SJCRH30 (cell line): ENCODE measurements around a stretch of chr7.

DNA sequence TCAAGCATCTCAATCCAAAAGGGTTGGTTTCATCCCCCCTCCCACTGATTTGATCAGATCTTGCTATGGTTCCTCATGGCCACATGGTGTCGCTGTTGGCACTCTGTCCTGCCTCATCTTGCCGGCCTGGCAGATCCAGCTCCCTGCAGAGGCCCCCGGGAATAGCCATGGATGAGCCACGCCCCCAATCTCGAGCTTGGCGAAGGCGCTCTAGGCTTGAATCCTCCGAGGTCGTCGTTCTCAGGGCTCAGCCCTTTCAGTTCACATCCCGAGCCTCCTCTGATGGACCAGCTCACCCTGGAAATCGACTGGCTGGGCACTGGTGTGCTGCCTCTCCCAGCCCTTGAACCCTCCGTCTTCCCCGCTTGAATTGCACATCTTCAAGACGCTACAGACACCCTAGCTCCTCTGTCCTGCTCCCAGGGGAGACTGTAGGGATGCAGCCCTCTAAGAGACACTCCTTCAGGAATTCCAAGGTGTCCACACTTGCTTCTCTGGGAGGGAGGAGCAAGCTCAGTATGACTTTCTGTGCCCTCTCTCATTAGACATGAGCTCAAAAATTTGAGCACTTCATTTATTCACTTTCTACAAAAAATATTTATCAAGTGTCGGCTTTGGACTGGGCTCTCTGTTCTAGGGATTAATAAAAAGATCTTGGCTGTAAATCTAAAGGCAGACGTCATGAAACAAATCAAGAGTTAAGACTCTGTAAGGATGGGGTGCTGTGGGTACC is 348.7 kb downstream of the SPDYE21 start:
- RAMPAGE, long total RNA: no peak

- RAMPAGE, long total RNA: no peak
Observed at GRCh38 chr7:68422384-68422710, 1145.6 kb downstream of the SPDYE21 start.

DNA sequence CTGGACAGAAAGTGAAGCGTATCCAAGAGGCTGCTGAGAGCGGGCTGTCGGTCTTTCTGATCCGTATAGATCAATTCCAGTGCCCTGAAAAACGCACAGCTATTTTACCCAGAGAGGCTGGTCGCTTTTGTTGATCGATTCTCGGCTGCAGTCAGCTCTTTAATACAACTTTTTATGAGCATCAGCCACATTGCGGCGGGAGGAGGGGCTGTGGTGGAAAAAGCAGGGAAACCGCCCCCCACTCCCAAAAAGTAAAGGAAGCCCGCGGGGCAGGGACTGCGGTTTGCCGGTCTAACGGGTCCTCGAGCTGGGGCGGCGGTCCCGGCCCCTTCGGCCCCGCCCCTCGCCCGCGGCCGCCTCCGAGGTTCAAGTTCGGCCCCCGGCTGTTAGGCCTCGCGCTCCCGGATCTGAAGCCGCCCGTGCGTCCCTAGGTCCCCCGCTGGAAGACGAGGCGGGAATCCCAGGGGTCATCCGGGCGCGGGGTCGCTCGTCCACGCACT is 1.1 kb upstream of the AUTS2 start:
- RAMPAGE, long total RNA: no peak

DNA sequence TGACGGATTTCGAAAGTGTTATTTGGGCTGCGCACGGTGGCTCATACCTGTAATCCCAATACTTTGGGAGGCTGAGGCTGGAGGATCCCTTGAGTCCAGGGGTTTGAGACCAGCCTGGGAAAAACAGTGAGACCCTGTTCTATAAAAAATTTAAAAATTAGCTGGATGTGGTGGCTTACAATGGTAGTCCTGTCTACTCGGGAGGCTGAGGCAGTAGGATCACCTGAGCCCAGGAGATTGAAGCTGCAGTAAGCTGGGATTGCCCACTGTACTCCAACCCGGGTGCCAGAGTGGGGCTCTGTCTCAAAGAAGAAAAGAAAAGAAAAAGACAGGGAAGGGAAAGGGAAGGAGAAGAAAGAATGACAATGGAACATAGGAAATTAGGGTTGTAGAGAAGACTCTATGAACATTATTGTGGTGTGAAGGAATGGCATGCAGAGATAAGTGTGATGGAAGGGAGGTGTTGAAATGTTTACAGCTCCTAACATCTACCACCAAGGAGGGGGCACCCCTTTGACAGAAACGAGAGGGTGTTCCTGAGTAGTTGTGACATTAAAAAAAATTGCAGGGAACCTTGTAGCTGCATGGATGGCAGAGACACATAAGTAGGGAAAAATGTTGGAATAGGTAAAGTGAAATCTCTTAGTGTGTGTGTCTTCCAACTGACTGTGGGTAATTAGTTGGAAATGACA is 27.4 kb downstream of the AUTS2 start:
- RAMPAGE, long total RNA: no peak

DNA sequence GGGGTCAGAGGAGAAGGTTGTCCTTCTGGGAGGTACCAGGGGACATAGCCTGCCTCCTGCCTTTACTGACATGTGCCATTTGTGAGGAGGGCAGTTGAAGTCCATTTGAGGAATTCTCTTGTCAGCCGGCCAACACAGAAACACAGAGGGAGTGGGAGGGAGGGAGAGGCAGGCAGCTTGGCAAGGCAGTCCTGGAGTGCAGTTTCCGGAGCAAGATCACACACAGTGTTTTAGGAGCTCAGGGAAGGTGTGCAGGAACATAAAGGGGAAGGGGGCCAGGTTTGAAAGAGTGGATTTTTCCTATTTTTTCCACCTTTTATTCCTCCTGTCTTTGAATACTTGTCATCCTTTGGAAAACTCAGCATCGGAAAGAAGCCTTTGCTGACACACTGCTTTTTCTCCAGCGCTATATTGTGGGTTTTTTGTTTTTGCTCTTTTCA is 369.0 kb downstream of the AUTS2 start:
- RAMPAGE, long total RNA: no peak

GRCh38 chr7:70506139-70506338 is 625.9 kb upstream of the GALNT17 start:
- RAMPAGE, long total RNA: no peak

GRCh38 chr7:70590294-70590865 is 541.6 kb upstream of the GALNT17 start:
- RAMPAGE, long total RNA: no peak

DNA sequence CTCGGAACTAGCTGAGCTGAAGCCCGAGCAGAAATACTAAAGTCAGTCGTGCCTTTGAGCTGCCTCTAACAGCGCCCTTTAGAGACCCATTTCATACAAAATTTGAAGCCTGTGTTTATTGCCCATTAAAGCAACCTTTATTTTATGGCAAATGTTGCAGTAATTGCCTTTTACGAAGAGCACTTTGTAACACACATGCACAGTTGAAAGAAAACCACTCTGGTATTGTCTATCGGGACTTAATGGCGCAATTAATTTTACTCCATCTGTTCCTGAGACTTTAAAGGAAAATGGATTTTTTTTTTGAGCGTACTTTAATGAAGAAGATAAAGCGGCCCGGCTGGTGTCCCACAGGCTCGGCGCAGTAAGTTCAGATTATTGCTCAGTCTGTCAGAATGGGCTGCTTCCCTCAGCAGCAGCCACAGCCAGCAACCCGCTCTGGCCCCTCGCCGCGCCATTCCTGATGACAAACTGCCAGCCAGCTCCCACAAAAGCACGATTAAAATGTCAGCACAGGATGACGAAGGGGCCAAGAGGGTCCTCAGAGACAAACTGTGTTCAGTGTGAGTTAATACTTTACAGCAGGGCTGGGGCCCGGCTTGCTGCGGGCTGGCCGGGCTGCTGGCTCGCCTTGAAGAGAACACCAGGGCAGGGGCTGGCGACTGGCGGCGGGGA is 501.1 kb upstream of the GALNT17 start:
- RAMPAGE, long total RNA: no peak

GRCh38 chr7:70810640-70811130 is 321.3 kb upstream of the GALNT17 start:
- RAMPAGE, long total RNA: no peak

- RAMPAGE, long total RNA: no peak
Observed at GRCh38 chr7:71221463-71221856, 89.5 kb downstream of the GALNT17 start.

DNA sequence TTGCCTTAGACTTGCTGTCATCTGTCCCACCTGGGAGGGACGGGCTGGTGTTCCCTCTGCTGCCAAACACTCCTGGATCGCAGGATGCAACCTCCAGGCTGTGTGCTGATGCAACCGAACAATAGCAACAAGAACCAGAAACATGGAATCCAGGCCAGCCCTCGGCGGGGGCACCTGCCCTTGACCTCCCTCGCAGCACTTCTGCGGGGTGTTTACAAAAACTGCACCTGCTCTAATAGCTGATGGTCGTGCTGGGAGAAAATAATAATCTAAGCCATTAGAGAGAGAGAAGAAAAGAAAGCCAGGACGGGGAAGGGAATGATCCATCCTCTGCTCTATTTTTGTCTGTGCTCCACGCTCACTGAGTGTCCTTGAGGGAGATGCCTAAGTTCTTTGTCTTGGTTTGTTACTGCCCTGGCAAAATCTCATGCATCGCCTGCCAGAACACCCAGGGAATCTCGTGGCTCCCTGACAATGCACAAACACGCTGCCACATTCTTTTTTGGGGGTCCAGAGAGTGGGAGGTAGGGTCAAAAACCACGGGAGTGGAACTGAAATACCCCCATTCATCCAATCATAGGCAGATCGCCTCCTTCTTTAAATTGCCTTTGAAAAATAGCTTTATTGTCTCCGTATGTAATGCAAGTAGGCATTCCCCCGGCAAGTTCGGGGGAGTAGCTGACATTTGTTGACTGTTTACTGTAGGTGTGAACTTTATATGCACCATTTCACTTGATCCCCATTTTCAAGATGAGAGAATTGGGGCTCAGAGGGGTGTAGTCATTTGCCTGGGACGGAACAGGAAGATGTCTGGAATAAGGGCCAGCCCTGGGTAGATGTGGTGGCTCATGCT is 104.8 kb downstream of the GALNT17 start:
- RAMPAGE, long total RNA: no peak

GRCh38 chr7:71630391-71630865 is 498.5 kb downstream of the GALNT17 start:
- RAMPAGE, long total RNA: no peak

DNA sequence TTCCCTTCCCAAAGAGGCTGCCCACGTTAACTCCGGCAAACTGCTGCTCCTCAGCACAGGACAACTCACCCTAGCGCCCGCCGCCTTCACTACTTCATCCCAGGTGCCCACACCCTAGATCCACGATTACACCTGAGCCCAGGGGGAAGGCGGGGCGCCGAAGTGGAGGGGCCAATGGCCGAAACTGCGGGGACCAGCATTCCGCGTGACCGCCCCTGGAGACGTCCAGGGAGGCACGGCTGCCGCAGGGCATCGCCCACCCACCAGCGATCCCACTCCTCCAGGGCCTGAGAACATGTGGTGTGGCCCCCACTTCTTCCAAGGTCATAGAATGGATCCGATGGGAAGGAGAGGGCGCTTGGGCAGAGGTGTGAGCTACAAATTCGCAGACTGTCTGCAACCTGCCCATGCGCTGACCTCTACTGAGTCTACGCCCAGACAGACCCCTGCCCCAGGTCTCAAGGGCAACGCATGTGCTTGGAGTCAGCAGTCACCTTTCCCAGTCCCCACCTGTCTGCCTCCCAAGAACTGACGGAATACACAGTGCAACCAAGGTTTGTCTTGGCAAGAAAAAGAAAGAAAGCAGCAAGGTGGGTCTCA is 74.5 kb downstream of the CALN1 start:
- RAMPAGE, long total RNA: no peak

- RAMPAGE, long total RNA: no peak
Observed at GRCh38 chr7:72838251-72838885, 10.4 kb upstream of the TYW1B start.

- RAMPAGE, long total RNA: no peak
Observed at GRCh38 chr7:72914974-72915609, 9.8 kb upstream of the POM121 start.

GRCh38 chr7:73005346-73006494 is 23.8 kb downstream of the SPDYE8 start:
- RAMPAGE, long total RNA: no peak

DNA sequence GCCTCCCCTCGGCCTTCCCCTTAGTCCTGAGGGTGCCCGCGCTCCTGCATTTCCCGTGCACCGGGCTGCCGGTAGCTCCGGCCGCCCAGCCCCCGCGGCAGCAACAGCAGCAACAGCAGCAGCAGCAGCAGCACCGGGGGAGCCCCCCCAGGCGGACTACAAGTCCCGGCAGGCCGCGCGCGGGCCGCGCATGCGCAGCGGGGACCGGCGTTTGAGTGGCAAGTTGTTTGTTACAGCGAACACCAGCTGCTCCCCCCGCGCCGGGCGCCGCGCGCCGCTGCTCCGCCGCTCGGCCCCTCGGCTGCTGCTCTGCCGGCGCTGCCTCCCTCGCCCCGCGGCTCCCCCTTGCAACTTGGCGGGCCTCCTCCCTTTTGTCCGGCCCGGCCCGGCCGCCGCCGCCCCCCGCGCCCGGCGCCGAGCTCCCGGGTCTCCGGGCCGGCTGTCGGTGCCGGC is 501 bp downstream of the SPDYE10 start:
- RAMPAGE, long total RNA: no peak

DNA sequence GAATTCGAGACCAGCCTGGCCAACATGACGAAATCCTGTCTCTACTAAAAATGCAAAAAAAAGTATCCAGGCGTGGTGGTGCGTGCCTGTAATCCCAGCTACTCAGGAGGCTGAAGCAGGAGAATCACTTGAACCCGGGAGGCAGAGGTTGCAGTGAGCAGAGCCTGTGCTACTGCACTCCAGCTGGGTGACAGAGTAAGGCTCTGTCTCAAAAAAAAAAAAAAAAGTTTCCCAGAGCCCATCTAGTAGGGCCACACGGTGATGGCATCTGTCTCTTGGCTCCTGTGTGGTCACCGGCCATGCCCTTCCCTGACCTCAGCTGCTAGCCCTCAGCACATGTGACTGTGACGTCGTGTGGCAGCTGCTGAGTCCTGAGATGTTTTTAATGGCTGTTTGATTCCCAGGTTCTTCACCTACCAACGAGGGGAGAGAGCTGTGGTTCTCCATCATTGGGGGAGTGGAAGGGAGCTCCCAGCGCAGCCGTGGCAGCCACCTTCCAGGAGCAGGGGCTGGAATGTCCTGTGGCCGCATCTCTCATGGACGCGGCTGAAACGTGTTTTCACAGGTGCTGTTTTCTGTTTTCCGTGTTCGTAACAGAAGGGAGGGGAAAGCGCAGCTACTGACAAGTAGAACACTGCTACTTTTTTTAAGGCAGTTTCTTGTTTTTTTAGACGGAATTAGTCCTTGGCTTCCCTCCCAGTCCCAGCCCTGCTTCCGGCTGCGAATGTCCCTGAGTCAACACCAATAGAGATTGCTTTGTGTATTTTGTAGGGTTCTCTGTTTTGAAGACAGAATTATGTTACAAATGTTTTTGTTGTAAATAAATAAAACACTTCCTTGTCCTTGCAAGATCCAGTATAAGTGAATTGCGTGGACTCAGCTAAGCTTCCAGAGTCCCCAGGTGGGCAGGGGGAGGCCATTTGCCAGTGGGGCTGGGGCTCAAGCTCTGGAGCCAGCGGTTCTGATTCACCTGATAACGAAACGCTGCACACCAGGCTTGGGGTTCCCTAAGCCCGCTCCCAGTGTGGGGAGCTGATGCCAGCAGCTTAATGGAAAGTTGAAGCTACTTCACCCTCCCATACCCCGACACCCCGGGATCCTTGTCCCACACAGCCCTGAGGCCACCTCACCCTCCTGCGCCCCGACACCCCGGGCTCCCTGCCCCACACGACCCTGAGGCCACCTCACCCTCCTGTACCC is 30.2 kb downstream of the FKBP6 start:
- RAMPAGE, long total RNA: no peak

- RAMPAGE, long total RNA: no peak
Observed at GRCh38 chr7:73470108-73470617, 36.6 kb downstream of the FZD9 start.

DNA sequence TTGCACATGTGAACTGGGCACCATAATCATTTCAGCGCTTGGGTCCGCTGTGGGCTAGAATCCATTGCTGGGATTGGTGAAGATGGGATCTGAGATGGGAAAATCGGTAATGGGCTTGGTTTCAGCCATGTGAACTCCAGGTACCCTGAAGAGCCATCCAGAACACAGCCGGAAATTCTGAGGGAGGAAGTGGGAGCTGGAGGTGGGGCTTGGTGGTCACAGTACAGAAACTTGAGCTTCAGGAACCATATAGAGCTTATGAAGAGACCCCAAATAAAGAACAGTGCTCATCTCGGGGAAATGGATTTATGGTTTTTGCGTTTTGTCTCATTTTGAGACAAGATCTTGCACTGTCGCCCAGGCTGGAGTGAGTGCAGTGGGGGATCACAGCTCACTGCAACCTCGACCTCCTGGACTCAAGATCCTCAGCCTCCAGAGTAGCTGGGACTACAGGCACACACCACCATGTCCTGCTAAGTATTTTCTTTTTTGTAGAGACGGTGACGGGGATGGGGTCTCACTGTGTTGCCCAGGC is 3.5 kb upstream of the BAZ1B start:
- RAMPAGE, long total RNA: no peak